Ascending aorta (tissue), 1 donor: ENCODE data around the genes STOX2 and ENPP6.

GRCh38 chr4:183905058-183905640, at the start of gene STOX2:
STOX2 (plus strand) TSS chr4:183905307.
- PRO-cap, result unidirectional peak, plus-strand start at chr4:183905288; unidirectional peak, plus-strand start at chr4:183905336; unidirectional peak, plus-strand start at chr4:183905389

GRCh38 chr4:183906972-183907625, 2.0 kb downstream of the STOX2 start:
- PRO-cap, result no peak

GRCh38 chr4:184217666-184218191, at the start of gene ENPP6:
ENPP6 (minus strand) TSS chr4:184217873.
- PRO-cap, result no peak

DNA sequence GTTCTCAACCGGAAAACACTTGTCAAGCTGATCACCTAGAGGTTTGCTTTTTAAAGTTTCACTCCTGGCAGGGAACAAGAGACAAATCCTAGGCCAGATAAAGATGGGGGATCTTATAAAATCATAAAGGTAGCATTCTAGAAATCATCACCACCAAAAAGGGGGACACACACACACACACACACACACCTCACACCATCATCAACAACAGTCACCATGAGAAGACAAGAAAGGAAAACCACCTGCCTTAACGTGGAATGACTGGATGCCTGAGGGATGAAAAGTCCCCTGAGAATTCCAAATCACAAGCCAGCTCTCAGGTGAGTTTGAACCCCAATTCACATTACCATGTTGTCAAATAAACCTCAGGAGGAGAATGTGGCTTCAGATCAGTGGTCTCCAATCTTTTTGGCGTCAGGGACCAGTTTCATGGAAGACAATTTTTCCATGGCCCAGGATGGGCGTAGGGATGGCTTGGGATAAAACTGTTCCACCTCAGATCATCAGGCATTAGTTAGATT, 28.4 kb upstream of the ENPP6 start:
- PRO-cap, result no peak

- PRO-cap, result no peak
These were observed 110.5 kb upstream of the ENPP6 start for GRCh38 chr4:184328043-184328694.

GRCh38 chr4:184386454-184386998, 87.8 kb downstream of the IRF2 start:
- PRO-cap, result no peak

GRCh38 chr4:184406789-184407358, 67.5 kb downstream of the IRF2 start:
- PRO-cap, result no peak

DNA sequence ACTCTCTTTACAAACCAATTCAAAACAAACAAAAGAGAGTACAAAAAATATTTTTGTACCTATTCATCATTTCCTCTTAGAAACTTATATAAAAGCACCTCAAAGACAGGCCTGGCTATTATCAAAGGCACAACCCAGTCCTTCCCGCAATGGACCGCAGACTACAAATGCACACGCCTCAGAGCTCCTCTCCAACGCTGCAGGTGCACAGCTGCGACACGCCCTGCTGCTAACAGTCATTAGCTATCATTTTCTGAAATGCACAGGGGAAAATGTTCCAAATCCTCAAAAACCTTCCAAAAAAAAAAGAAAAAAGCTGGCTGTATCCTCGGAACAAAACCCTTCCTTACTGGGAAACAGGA, 16.8 kb downstream of the IRF2 start:
- PRO-cap, result no peak

DNA sequence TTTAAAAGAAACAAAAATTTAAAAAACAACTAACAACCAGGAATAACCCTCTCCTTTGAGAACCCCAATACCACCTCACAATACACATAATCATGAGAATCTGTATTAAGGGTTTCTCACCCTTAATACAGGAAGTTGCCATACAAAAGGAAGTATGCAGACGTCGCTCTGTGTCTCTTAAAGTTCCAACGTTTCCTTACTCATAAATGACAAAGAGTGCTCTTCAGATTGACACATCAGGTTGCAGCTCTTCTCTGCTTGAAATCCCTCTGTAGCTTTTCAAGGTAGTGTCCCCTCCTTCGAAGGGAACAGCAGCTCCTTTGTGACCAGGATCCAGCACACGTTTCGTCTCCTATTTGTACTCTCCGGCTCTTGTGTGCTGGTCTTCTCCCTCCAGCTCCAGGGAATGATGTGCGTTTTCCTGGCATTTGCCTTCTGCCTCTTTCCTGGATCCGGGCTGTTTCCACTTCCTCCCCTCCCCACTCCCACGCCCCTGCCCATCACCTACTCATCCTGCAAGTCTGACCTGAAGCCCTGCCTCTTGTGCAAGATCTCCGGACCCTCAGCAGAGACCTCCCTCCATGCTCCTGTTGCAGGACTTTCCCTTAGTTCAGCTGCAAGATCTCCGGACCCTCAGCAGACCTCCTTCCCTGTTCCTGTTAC, 74.1 kb upstream of the IRF2 start:
- PRO-cap, result no peak

DNA sequence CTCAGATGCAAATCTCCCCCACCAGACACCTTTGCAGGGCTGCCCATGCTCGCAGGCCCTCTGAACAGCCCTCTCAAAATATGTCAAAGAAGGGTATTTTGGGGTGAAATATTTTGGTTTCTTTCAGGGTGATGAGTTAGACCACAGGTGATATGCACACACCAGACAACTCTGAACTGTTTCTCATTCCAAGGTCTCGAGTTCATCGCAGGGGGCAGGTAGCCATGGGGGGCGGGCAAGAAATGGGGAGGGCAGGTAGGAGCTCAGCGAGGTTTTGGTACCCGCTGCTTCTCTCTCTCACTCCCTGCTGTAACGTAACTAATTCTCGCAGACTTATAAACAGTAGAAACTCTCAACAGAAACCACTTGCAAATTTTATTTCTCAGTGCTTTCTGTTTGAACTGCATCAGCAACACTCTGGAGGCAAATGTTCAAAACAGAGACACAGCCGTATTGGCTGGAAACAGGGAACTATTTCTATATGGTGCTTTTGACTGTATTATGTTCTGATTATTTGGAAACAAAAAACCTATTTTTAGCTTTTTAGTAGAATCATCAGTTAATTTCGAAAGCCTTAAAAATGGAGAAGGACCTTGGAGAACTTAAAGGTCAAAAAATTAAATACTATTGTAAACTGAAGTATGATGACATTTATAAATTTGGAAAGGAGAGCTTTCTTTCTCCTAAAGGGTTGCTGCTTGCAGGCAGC, 32.1 kb downstream of the CASP3 start:
- PRO-cap, result no peak

DNA sequence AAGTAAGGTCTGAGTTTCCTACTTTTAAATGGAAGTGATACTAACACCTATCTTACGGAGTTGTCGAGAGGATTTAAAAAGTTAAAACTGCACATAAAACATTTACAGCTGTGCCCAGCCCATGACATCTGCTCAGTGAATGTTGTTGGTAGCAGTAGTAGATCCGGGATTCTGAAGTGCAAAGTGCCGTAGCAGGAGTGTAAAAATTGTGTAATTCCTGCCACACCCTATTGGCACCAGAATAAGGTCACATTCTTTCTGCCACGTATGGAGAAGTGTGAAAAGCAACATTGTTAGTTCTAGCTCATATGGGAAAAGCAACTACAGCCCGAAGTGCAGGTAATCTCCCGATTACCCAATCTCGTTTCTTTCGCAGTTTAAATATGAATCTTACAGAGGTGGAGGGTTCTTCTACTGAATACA, 31.1 kb downstream of the PRIMPOL start:
- PRO-cap, result no peak

- PRO-cap, result no peak
These were observed 38.9 kb downstream of the PRIMPOL start for GRCh38 chr4:184688443-184688839.

- PRO-cap, result no peak
These were observed 28.2 kb upstream of the CENPU start for GRCh38 chr4:184761937-184762754.

GRCh38 chr4:184767364-184767649, 33.4 kb upstream of the CENPU start:
- PRO-cap, result no peak

DNA sequence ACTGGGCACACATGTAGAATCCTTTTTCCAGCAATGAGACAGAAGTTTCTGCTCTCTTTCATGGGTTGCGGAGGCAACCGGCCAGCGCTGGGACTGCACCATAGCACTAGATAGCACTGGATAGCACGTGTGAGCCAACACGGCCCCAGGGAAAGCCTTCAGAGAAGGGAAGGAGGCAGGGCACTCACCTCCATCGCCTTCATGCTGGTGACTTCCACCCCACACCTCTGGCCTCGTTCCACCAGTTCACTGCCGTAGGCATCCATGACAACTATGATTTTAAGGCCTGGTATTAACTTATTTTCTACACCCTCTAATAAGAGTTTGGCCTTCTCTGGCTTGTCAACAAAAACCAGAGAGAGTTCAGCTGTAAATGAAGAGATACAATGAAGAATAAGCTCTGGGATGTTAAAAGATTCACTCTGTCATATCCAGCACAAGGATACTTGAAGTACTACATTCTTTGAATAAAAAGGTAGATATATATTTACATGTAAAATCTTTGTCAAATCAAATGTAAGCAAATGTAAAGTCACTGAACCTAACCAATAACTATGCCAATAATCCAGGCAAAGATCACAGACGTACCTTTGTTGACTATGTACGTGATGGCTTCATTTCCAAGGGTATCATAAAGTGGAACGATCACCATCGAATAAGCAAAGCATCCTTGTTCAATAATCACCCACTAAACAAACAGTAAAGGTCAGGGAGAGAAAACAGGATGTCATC, 42.6 kb upstream of the CENPU start:
- PRO-cap, result no peak

DNA sequence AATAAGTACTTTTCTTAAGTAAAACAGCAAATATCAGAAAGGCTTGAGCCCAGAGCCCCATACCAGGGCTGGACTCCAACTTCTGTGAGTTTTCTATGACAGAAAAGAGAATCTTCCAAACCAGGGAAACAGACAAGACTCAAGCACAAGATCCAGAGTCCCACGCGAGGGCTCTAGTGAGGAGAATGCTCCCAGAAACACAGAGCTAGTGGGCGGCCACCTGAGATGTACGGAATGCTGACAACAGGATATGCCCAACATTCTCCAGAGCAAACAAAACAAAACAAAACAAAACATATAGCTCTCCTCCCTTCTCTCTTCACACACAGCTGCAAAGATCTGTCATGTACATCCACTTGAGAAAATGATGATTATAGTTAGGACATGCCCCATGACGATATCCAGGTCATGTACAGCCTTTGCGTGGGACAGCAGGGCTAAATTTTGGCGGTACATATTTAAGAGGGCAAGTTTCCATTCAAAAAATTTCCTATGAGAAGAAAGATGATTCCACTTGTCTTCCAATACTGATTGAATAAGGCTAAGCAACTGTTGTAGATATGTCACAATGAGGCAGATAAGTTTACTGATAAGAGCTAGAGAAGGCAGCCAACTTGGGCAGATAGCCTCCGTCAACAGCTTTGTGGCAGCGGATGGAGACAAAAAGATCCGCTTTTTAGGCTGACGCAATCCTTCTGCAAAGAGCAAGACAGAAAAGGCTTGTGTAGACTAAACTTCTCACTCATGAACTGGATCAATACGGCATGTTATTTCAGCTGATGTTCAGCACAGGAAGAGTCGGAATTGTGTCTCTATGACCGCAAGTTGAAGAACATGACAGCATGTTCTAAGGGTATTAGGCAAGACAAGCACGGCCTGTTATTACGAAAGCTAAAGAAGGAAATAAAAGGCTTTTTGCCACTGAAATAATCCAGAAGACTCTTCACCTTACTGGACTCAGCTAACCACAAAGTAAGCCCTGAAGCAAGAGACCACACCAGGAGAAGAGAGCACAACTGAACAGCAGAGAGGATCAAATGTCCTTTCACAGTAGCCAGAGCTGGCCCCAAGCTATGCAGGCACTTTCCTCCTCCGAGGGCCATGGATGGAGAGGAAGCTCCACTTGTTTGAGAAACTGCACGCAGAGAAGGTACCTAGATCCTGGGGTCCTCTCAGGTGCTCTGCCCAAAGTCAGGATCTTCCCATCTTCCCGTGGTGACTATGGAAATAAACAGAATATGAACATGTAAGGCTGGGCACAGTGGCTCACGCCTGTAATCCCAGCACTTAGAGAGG, 12.6 kb downstream of the ACSL1 start:
- PRO-cap, result no peak

DNA sequence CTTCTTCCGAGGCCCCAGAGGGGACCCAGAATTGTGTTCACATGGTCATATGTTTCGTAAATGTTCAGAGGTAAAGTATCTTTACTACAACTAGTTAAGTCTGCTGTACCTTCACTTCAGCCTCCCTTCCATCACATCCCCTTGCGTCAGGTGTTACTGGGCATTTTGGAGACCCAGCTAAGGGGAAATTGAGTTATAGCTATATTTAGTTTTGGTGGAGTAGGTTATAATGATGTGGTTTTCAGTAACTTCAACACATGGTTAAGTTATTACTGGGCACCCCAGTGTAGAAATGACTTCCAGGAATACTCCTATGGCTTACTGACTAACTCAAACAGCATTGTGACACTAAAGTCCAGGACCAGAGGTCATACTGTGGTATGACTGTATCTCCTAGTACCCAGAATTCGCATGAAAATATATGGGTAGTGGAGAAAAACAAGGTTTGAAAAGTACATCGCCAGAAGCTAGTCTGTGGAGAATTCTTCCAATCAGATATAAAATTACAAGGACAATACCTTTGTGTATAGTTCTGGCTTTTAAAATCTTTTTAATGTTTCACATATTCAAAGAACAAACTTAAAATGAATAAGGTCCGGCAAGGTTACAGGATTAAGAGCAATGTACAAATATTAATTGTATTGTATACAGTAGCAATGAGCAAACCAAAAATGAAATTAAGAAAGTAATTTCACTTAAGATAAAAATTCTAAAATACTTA, 23.5 kb upstream of the ACSL1 start:
- PRO-cap, result no peak

- PRO-cap, result no peak
These were observed 66.0 kb upstream of the ACSL1 start for GRCh38 chr4:184891647-184892378.

GRCh38 chr4:184897711-184898754, 72.3 kb upstream of the ACSL1 start:
- PRO-cap, result no peak

GRCh38 chr4:185005026-185005570, 13.2 kb upstream of the HELT start:
- PRO-cap, result no peak